Subcutaneous adipose tissue (tissue), 3 donors: ENCODE measurements around the genes CPT1C, PNKP, AKT1S1 and NAPSA.

- PRO-cap, result no peak
- RAMPAGE, long total RNA, 3 experiments, result no peak in any of the 3 experiments
Measured at GRCh38 chr19:49680461-49681142, 3.5 kb downstream of the PRMT1 start.

GRCh38 chr19:49690848-49691742 is at the start of gene CPT1C:
Gene CPT1C (plus strand): TSS chr19:49691116.
- PRO-cap, result bidirectional peak, plus-strand start at chr19:49691128, minus-strand start at chr19:49690978
- RAMPAGE, long total RNA, 3 experiments, result start-site peak on the plus strand in 1 of 3 experiments, at chr19:49691128-49691138 at its widest, 7 reads per replicate

DNA sequence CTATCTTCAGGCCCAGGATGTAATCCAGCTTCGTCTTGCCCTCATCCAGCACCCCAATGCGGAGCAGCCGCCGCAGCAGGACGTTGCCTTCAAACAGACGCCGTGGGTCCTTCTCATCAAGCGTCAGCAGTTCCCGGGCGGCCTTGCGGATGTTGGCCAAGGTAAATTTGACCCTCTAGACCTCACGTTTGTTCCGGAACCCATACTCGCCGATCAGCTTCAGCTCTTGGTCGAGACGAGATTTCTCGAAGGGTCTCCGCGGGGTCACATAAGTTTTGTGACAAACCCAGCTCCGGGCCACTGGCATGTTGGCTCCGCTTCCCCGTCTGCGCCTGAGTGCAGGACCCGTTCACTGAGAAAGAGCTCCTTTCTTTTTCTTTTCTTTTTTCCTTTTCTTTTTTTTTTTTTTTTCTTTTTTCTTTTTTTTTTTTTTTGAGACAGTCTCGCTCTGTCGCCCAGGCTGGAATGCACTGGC is 28.9 kb downstream of the CPT1C start:
- PRO-cap, result no peak
- RAMPAGE, long total RNA, 3 experiments, result no peak in any of the 3 experiments

DNA sequence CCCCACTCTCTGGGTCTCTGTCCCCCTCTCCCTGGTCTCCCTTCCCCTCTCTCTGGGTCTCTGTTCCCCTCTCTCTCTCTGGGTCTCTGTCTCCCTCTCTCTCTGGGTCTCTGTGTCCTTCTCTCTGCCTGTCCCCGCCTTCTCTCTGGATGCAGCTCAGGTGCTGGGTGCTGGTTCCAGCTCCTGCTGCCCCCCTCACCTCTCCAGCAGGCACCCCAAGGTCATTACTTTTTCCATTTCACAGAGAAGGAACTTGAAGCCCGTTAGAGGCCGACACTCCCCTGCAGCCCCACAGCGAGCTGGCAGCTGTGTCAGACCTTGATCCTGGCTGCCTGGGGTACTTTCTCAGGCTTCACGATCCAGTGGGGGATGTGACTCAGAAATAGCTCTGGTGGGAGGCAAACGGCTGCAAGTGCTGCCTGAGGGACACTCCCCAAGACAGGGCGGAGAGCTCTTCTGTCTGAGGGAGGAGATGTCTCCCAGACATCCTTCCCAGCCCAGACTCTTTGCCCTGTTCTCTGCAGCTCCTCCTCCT is 4.9 kb downstream of the TSKS start:
- PRO-cap, result no peak
- RAMPAGE, long total RNA, 3 experiments, result no peak in any of the 3 experiments

DNA sequence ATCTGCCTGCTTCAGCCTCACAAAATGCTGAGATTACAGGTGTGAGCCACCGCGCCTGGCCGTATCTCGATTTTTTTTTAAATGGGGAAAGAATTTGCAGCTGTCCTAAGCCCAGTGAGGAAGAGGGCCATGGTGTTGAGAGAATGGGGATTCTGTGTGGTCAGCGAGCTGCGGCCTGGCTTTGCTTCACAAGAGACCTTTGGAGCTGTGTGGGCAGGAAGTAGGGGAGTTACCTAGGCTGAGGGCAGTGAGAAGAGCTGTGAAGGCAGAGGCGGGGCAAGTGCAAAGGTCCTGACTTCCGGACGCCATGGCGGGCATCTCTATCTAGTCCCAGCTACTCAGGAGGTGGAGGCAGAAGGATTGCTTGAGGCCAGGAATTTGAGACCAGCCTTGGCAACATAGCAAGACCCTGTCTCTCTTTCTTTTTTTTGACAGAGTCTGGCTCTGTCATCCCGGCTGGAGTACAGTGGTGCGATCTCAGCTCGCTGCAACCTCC is 4.9 kb downstream of the AP2A1 start:
- PRO-cap, result no peak
- RAMPAGE, long total RNA, 3 experiments, result no peak in any of the 3 experiments

DNA sequence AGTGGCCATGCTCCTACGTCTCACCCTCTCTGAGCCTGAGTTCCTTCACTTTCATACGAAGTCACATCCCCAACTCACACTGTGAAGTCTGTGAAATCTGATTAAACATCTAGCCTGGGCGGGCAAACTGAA is 3.5 kb downstream of the FUZ start:
- PRO-cap, result no peak
- RAMPAGE, long total RNA, 3 experiments, result no peak in any of the 3 experiments

DNA sequence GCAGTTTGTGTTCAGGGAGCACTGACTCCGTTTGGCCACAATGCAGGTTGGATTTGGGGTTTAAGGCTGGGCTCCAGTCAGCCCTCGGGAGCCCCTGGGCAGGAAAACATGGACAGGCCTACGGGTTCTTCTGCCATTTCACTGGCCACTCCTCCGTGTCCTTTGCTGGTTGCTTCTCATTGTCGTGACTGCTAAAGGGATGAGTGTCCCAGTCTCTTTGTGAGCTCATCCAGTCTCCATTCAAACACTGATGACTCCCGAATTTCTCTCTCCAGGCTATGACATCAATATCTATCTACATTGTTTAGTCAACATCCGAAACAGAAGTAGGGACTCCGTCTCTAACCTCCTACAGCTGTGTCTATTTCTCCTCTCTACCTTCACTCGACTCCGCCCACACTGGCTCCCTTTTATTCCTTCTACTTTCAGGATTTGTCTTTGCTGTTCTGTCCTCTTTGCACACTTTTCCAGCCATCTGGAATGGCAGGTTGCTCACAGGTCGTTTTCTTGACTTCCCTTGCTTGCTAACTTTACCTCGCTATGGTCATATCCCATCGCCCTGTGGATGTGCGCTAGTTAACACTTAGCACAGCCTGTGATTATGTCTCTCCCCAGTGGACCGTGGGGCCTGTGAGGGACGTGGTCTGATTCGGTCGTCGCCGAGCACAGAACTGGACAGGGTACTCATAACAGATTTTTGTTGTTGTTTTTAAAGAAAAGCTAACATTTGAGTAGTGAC is 17.6 kb downstream of the PNKP start:
- PRO-cap, result no peak
- RAMPAGE, long total RNA, 3 experiments, result no peak in any of the 3 experiments

GRCh38 chr19:49866849-49867751 is at the start of gene PNKP:
Gene PNKP (minus strand): TSS chr19:49867576.
- PRO-cap, result bidirectional peak, plus-strand start at chr19:49867411, minus-strand start at chr19:49867406; bidirectional peak, plus-strand start at chr19:49867643, minus-strand start at chr19:49867555
- RAMPAGE, long total RNA, 3 experiments, result start-site peak on the minus strand in 3 of 3 experiments, at chr19:49867214-49867581 at its widest, 14 to 111 reads per replicate

DNA sequence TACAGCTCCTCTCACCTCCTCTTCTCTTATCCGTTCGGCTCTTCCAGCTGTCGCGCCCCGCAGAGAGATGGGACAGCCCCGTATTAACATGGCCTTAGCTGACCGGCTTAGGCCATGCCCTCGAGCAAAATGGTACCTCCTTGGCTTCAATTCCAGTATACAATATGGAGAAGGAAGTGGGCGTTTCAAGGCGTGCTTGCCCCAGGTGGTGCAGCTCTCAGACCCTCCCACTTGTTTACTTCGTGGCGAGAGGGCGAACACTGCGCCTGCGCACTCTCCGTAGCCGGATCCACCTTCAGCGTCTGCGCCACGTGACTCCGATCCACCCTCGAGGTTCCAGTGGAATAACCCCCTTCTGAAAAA is at the start of gene AKT1S1:
AKT1S1 (minus strand) TSS at position 134 of the 363 bp plus-strand sequence.
- PRO-cap, result bidirectional peak, plus-strand start at position 280 of the sequence, minus-strand start at position 109 of the sequence
- RAMPAGE, long total RNA, 3 experiments, result start-site peak on the minus strand in 3 of 3 experiments, centred at positions 101 to 110 of the sequence, 37 to 187 reads per replicate

- PRO-cap, result no peak
- RAMPAGE, long total RNA, 3 experiments, result no peak in any of the 3 experiments
Measured at GRCh38 chr19:49930376-49931639, 1.5 kb upstream of the NUP62 start.

- PRO-cap, result no peak
- RAMPAGE, long total RNA, 3 experiments, result no peak in any of the 3 experiments
Measured at GRCh38 chr19:49952628-49953195, 8.3 kb downstream of the SIGLEC11 start.

DNA sequence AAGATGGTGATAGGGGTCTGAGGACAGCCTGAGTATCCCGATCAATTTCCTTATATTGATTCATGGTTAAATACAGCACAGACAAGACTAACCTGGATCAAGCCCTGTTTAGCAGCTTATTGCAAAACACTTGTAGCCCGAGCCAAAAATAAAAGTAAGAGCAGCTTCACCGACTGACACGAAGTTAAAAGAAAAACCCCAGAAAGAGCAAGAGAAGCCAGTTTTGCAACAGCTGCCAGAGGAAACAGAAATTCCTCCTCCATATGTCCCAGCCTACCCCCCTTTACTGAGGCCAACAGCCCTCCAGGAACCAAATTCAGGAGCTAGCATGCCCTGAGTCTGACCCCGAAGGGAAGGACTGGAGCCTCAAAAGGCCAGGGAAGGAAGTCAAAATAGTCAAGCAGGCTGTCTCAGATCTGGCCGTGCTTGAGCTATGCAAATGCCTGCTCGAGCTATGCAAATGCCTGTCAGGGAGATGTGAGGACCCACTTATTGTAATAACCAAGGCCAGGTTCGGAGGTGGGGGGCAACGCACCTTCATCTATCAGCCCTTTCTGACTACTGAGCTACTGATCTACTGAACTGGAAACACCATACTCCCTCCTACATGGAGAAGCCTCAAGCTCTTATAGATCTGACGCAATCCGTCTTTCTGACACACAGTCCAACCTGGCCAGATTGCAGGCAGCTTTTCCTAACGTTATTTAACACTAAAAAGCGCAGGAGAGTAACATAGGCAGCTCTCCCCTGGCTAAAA is 6.8 kb downstream of the SIGLEC11 start:
- PRO-cap, result no peak
- RAMPAGE, long total RNA, 3 experiments, result no peak in any of the 3 experiments

DNA sequence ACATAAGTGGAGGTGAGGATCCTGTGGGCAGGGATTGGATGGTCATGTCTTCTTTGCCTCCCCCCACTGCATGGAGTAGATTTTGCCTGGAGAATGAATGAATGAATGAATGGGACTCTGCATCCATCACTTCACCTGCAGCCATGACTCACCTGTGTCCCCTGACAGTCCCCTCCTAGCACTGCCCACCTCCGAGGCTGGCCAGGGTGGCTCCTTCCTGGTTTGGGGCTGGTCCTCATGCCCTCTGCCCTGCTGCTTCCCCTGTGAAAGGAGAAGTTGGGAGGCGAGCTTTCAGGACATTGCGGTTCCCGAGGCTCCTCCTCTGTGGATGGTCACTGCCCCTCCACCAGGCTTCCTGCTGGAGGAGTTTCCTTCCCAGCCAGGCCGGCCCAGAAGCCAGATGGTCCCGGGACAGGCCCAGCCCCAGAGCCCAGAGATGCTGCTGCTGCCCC is 8.3 kb upstream of the SIGLEC11 start:
- PRO-cap, result no peak
- RAMPAGE, long total RNA, 3 experiments, result start-site peak on the minus strand in 1 of 3 experiments, centred at position 271 of the sequence, 10 reads per replicate

GRCh38 chr19:50137045-50137573 is 26.0 kb downstream of the IZUMO2 start:
- PRO-cap, result no peak
- RAMPAGE, long total RNA, 3 experiments, result no peak in any of the 3 experiments

DNA sequence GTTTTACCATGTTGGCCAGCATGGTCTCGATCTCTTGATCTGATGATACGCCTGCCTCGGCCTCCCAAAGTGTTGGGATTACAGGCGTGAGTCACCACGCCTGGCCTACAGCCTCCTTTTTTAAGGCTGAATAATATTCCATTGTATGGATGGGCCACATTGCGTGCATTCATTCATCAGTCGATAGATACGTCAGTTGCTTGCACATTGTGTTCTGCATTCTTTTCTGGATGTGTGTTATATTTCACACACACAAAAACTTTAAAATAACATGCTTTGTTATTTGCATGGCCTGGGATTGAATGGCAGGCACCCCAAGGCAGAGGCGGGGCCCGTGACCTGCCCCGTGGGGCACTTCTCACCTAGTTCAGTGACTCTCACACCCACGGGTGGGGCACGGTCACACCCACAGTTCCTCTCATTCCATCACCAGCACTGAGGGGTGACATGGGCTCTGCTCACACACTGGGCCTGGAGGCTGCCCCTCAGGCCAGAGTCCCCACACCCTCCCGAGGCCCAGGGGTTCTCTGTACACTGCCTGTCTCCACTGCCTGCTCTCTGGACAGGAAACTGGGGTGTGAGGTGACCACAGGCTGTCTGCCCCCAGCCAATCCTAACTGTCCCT is 5.7 kb upstream of the IZUMO2 start:
- PRO-cap, result no peak
- RAMPAGE, long total RNA, 3 experiments, result no peak in any of the 3 experiments

- PRO-cap, result no peak
- RAMPAGE, long total RNA, 3 experiments, result no peak in any of the 3 experiments
Measured at GRCh38 chr19:50266732-50267479, 62.3 kb downstream of the KCNC3 start.

GRCh38 chr19:50292190-50292478 is 37.0 kb downstream of the KCNC3 start:
- PRO-cap, result no peak
- RAMPAGE, long total RNA, 3 experiments, result no peak in any of the 3 experiments

DNA sequence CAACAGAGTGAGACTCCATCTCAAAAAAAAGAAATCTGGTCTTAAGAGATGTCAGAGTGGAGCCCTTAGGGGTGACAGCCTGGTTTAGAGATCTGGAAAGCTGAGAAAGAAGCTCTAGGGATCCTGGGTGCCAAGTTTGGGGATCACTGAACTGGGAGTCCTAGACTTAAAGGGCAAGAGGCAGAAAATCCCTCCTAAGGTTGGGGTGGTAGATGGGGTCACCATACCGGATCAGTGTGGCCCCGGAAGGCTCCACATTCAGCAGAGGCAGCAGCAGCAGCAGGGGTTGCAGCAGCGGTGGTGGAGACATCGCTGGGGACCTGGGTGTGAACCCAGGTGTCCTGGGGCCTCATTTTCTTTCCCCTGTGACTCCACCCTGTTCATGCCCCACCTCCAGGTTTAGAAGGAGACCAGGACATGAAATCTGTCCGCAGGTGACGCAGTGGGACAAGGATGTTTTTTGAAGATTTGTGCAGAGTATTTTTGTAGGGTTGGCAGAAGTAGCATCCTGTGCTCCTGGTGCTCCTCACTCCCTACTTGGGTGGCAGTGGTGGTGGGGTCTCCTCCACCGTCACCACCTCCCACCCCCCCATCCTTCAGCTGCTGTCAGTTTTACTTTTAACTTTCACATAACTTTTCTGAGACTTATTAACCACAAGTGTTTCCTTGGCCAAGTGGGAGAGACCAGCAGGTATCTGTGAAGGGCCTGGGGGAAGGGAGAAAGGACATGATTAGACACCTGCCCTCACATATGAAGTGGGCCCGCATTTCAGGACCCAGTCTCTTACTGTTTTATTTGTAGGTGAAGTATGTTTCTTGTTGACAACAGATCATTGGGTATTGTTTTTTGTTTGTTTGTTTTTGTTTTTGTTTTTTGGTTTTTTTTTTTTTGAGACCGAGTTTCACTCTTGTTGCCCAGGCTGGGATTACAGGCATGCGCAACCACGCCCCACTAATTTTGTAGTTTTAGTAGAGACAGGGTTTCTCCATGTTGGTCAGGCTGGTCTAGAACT is at the start of gene NAPSA:
NAPSA (minus strand) TSS at position 328 of the 1,013 bp plus-strand sequence.
- PRO-cap, result no peak
- RAMPAGE, long total RNA, 3 experiments, result no peak in any of the 3 experiments

GRCh38 chr19:50501754-50502323 is 9.2 kb downstream of the JOSD2 start:
- PRO-cap, result no peak
- RAMPAGE, long total RNA, 3 experiments, result no peak in any of the 3 experiments

GRCh38 chr19:50556490-50557062 is 11.7 kb downstream of the LRRC4B start:
- PRO-cap, result unidirectional peak, minus-strand start at chr19:50556713
- RAMPAGE, long total RNA, 3 experiments, result no peak in any of the 3 experiments